Gallbladder (tissue), 1 donor: ENCODE data around the gene DPY19L1.

DNA sequence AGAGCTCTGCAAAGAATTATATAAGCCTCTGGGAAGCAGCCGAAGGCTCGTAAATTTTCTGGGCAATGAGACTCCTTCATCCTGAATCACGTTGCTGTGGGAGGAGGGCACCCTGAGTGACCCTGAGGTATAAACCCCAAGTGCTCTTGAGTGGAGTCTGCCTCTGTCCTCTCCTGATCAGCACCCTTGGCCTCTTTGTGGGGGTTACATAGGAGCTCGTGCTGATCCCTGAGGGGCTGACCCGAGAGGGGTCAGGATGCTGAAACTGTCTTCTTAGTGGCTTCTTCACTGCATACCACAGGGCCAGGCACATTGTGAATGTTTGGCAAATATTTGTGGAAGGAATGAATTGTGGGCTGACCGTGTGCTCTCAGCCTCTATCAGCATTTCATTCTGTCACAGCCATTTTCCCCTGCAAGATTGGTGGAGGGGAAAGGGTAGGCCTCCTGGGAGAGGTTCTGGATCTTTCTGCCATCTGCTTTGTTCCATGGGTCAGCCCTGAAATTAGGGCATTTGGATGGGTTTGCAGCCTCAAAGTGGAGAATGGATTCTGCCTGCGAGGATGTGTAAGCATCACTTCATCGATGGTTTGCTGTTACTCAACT lies 34.1 kb downstream of the FKBP9 start:
- PRO-cap: no peak

DNA sequence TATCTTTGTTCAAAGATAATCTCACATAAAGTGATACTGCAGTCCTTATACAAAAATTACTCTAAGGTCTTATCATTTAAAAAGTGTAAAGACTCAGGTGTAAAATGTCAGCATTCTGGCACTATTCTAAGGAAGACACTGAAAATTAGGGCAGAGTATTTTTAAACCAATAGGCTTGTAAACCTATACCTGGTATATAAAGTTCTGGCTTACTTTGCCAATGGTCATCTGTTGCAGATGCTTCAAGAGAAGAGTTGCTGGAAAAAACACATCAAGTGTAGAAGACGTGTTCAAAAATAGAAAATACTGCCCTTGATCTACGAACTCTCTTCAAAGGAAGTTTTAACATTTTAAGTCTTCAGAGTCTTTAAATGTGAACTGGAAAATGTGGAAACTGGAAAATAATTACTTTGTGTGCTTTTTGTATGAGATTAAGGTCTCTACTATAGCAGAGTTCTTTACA lies 23.9 kb downstream of the NT5C3A start:
- PRO-cap: no peak

GRCh38 chr7:33553956-33554595 lies 351.3 kb upstream of the BMPER start:
- PRO-cap: no peak

GRCh38 chr7:33932742-33933174 lies 27.4 kb downstream of the BMPER start:
- PRO-cap: no peak

DNA sequence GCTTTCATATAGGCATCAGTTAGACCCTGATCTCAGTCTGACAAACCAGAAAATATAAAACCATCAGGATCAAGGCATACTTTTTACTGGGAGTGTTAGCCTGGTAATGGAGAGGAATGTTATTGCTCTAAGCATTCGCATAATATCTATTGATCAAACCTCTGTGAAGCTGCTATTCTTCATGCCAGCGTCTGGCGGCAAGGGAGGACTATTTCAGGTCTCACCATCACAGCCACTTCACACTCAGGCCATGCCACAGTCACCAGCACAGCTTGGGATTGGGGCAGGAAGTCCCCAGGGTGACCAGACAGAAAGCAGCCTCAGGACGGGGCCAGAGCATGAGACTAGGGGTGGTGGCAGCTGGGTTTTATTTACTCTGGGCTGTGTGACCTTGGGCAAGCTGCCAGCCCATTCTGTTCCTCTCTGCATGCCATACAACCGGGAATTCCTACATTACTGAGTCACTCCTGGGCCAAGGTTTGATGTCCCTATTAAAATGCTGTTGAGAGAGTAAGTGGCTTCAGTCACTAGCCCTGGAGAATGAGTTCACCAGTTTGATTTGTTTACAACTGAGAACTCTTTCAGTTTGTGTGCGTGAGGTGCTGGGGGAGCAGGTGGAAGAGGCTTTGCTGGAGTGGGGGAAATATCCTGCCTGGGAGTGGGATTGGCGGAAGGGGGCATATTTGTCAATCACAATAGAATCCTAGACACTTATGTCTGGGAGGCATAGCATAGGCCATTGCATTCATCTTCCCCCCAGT lies 90.3 kb downstream of the NPSR1 start:
- PRO-cap: no peak

- PRO-cap: no peak
Observed at GRCh38 chr7:34906139-34906985, 130.9 kb downstream of the DPY19L1 start.

GRCh38 chr7:35036602-35037553 lies at the start of gene DPY19L1:
TSS of gene DPY19L1 (minus strand) at chr7:35037485.
- PRO-cap: bidirectional peak, plus-strand start at chr7:35036732, minus-strand start at chr7:35036702; bidirectional peak, plus-strand start at chr7:35037585, minus-strand start at chr7:35037450

DNA sequence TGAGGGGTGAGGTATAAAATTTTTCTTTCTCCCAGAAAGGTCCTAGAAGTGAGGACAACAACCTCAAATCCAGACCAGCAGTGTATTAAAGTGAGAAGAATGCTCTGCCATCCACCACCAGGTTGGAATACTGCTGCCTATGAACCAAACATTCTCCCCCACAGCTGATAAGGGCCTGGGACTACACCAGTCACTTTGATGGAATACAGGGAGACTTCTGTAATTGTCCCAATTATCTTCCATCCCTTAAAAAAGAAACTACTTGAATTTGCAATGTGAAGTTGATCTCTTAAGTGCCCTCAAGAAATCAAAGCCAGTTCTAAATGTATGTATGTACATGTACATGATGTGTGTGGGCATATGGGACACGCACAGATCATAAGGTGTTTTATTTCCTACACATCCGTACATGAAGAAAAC lies 2.9 kb downstream of the TBX20 start:
- PRO-cap: no peak

DNA sequence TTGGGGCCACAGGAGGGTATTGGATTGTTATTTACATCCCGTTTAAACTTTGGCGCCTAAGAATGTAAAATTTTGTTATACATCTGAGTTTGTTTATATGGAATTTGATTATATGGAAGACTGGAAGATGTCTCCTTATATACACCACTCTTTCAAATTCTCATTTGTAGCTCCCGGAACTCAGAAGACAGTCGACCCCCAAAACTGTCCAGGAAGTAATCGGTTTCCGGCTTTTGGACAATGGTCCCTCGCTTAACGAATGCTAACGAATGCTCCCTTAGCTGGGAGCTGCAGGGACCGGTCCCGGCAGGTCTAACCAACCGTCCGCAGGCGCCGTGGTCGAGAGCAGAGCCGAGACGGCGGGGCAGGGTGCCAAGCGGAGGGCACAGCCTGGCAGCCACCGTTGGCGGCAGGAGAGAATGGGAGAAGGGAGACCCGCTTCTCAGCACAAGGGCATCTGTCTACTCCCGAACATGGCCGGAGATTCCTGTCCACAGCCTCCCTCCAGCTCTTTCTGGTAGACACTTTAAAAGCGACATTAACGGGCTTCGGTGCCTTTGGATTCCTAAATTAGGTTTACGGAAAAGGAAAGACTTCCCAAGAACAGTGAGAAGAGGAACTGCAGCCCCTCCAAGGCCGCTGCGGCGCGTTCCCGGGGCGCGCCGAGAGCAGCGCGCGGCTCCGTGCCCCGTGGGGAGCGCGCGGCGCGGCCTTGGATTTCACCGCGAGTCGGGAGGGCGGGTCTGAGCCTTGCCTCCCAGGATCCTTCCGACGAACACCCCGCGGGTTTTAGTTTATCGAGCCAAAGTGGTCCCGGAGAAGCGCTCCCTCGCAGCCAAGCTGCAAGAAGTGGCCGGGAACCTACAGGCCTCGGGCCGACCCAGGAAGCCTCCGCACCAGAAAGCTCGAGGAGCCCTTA lies 3.5 kb upstream of the TBX20 start:
- PRO-cap: no peak

DNA sequence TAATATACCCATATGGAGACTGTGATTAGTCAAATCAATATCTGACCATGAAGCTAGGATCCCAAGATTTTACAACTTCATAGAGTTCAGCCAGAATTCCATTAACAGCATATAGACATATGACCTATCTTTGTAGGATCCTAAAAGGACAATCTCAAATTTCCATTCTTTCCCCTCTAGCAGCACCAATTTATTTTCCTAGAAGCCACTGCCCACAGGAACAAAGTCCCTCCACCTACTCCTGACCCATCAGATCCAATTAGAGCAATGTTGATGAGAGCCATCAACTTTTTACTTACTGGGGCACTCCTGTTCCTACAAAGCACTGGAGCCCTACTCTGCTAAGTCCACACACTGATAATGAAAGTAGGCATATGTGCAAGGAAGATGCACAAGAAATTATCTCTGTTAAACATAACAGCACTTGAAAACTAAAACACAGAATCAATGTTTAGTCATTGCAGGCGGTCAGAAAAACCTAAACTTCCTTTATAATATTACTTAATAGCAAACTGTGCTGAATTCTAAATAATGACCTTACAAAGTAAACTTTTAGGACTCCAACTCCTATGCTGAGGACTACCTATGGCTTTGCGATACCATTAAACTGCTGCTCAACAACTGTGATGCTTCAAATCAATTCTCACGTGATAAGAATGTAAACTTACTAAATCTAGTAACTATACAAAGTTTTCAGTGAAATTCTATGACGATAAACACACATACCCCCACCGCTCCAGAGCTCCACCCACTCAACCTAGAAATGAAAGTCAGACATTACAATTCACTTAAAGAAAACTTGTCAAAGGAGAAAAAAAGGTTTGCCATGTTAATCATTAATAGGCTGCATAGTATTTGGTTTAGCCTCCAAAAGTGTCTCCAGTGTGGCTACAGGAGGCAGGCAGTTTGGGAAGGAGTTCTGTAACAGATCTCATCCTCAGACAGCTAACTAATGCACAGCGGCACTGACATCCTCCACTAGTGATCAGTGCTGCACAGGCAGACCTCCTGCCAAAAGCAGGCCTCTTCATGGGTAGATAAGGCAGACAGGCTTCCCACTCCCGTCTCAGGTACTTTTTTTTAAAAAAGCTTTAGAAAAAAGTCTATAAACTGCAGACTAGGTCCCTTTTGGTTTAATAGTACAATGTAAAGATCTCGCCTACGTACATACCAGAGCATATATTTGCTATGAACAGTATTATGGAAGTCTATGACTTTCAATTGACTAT lies 3.3 kb downstream of the HERPUD2 start:
- PRO-cap: no peak

DNA sequence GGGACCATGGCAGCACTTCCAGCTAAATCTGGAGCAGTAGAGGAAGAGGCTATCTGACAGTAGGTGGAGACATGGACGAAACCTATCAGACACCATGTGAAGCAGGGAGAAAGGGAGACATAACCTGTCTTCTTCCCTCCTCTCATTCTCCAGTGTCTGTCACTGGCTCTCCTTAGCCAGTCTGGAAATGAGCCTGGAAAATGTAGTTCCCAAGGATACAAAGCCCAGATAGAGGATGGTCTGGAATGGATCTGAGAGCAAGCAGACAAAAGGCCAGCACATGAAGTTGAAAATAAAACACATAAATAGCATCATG lies 33.7 kb upstream of the HERPUD2 start:
- PRO-cap: no peak

DNA sequence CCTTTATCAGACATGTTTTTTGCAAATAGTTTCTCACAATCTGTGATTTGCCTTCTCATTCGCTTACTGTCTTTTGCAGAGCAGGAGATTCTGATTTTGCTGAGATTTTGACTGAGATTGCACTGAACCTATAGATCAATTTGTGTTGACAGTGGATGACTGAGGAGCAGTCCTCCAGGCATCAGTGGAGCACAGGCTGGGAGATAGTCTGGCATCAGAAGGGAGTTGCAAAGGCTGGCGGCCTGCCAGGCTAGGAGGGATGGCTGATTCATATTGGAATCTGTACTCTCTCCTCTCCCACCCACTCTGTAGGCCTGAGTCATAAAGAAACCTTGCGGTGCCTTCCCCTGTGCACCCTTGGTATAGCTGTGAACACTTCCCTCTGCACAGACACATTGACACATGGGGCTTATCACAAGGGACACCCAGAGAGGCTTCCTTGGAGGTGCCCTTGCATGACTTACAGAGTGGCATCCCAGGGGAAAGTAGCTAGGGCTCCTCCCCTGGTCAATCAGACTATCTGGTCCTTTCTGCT lies 37.6 kb upstream of the EEPD1 start:
- PRO-cap: no peak

GRCh38 chr7:36127069-36127759 lies 25.8 kb upstream of the EEPD1 start:
- PRO-cap: no peak

DNA sequence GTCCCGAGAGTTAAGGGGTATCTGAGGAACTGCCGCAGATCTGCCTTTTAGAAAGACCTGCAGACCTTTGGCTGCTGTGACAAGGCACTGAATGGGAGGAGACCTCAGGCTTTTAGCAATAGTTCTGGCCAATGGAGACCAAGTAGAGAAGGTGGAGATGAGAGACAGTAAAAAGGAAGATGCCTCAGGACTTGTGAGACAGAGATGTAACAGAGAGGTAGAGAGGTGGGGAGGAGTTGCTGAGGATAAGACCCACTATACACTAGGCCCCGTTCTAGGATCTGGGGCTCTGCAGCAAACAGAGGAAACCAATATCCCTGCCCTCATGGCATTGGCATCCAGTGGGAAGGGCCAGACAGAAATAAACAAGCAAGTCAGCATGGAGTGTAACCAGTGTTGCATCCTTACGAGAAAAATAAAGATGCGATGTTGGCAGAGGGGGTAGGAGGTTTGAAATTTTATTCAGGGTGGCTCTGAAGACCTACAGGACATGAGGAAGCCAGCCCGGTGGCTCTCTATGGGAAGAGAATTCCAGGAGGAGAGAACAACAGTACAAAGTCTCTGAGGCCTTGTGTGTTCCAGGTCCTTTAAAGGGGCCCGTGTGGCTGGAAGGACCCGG lies 22.1 kb upstream of the EEPD1 start:
- PRO-cap: no peak

DNA sequence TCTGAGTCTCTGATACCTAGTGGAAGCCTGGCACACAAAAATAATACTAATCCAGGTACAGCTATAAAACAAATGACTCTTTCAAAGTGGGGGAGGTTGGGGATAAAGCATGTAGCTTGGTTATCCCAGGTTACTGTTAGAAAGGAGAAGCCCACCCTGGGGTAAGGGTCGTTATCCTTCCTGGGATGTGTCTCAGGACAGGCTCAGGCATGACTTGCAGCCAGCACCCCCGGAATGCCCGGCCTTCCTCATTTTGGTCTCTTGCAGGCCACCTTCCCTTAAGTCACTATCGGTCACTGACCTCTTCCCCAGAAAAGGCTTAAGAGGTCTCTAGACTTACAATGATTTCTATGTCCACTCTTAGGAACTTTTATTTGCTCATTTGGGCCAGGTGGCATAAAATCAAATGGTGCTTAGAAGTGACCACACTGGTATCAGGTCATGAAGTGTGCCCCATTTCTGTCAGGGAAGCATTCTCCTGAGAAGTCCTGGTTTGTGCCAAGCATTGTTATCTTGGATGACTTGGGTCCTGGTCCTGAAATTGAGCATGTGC lies 37.7 kb downstream of the EEPD1 start:
- PRO-cap: no peak

DNA sequence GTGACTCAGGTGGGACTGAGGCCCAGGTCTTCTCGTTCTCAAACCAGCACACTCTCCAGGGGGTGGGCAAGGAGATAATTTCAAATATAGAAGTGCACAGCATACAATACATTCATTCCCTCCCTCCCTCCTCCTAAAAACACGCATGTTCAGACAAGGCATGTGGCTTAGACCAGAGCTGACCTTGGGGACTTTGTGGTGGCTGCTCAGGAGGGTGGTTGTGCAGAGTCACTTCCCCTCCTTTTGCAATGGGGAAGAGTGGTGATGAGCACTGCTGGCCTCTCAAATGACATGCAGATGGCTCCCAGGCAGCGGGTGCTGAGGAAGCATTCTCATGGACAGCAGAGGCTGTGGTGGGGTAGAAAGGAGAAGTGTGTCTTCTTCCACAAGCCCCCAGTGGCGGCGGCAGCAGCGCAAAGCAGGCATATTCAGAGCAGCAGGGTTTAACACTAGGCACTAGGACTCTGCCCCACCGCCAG lies 83.4 kb downstream of the MATCAP2 start:
- PRO-cap: no peak

DNA sequence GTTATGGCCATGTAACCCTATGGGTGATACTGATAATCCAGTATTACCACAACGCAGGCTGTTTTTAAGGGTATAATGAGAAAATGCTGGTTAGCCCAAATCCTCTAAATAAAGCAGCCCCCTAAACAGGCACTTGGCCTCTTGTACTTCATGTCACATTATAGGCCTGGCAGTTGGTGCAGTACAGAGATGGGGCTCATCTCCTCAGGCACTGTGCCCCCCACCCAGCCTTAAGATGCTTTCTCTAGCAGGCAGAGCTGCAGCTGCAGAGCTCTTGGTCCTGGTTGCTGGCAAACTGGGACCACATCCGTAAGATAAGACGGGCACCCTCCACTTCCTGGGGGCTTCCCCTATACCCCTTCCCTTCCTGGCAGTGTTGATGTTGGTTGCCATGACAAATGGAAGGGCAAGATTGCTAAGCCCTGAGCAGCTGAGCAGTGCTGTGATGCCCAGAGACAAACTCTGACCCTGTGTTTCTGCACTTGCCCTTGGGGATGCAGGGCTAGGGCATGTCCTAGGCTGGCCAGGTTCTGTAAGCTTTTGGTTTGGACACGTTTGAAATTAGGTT lies 80.9 kb downstream of the MATCAP2 start:
- PRO-cap: no peak

- PRO-cap: no peak
Observed at GRCh38 chr7:36302936-36303883, 63.8 kb downstream of the MATCAP2 start.

- PRO-cap: no peak
Observed at GRCh38 chr7:36517260-36517602, 127.6 kb downstream of the ANLN start.

DNA sequence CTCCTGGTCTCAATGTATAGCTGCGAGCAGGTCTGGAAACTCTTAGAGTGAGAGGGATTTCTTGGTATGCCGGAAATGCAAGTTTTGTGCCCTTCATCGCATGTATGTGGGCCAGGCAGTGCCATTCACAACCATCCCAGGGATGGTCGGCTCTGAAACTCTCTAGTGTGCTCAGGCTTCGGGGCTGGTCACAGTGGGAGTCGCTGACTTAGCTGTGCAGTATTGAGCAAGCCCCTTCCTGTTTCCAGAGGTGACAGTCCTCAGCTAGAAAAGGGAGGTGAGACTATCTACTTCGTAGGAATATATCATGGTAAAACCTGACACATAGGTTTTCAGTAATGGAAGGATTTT lies 2.0 kb upstream of the AOAH start:
- PRO-cap: no peak